Measurements from ENCODE around the genes DRAXIN, C1orf167 and HNRNPCL2.

DNA sequence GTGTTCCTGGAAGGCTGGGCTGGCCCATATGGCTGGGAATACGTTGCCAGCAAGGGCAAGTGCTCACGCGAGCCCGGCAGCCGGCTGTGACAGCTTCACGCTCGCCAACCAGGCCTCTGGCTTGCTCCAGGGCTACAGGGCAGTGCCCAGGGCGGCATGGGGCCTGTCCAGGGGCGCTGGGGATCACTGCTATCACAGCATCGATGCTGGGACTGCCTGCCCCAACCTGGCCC is 40.2 kb downstream of the CASZ1 start:
- RRBS, result 50% methylated on average over 4 of the region's 10 CpGs

DNA sequence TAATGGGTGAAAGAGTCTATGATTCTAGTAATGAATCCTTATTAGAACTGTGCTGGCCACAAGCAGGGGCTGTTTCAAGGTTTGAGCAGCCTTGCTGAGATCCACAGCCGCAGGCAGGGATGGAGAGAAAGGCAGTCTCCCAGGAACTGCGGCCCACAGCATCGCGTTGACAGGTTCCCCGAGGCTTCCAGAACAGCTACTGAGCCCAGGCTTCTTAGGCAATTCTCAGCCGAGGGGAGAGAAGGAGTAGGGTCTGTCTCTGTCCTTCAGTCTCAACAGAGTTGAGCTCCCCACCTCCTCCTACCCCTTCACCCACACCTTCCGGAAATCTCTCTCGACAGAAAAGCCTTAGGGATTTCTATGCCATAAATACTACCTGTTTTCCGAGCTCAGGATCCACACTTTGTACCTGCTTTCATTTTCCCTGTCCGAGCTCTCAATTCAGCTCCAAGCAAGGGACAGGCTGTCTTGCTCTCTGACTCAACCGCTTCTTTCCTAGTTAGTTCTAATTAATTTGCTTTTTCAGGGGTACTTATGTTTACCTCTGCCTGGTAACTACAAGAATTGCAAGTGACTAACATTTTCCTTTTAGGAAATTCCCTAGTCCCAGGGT is 6.7 kb upstream of the CASZ1 start:
- RRBS, result no CpG with 5 or more reads among the region's 11 CpGs

DNA sequence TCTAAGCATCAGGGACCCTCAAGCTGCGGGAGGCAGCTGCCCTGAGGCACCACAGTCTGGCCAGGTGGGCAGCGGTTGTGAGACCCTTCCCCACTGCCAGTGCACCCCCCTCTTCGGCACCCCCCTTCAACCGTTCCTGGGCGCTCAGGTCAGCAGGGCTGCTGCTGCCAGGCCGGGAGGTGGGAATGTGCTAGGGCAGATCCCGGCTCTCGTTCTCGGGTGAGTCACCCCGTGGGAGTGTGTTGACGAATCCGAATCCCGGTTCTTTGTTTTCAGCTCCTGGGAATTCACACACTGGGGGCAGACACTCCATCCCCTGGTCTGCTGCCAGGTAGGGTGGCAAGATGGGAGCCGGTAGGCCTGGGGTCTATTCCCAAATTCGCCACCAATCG is 28.4 kb upstream of the CASZ1 start:
- RRBS, result 37% methylated on average over 8 of the region's 16 CpGs

- RRBS, result no CpG with 5 or more reads among the region's 8 CpGs
Measured at GRCh38 chr1:11314922-11315405, 42.0 kb downstream of the UBIAD1 start.

DNA sequence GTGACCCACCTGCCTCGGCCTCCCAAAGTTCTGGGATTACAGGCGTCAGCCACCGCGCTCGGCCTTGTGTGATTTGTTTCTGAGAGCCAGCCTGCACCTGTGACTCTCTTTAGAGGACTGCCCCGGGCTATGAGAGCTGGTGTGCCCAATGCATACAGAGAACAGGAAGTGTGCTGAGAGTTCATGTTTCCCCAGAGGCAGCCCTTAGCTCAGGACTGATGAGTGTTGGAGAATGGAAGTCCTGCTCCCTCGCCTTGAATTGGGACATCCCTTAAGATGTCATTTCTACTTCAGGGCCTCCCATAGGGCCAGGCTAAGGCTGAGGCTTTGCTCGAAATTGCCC is 79.8 kb downstream of the UBIAD1 start:
- RRBS, result no CpG with 5 or more reads among the region's 8 CpGs

GRCh38 chr1:11691174-11692356 is at the start of gene DRAXIN:
Gene DRAXIN, plus strand, starts transcription at chr1:11691710.
- RRBS, result 3% methylated on average over 43 of the region's 128 CpGs

GRCh38 chr1:11761834-11762459 is at the start of gene C1orf167:
Gene C1orf167, plus strand, starts transcription at chr1:11762193.
- RRBS, result 12% methylated on average over 5 of the region's 36 CpGs

DNA sequence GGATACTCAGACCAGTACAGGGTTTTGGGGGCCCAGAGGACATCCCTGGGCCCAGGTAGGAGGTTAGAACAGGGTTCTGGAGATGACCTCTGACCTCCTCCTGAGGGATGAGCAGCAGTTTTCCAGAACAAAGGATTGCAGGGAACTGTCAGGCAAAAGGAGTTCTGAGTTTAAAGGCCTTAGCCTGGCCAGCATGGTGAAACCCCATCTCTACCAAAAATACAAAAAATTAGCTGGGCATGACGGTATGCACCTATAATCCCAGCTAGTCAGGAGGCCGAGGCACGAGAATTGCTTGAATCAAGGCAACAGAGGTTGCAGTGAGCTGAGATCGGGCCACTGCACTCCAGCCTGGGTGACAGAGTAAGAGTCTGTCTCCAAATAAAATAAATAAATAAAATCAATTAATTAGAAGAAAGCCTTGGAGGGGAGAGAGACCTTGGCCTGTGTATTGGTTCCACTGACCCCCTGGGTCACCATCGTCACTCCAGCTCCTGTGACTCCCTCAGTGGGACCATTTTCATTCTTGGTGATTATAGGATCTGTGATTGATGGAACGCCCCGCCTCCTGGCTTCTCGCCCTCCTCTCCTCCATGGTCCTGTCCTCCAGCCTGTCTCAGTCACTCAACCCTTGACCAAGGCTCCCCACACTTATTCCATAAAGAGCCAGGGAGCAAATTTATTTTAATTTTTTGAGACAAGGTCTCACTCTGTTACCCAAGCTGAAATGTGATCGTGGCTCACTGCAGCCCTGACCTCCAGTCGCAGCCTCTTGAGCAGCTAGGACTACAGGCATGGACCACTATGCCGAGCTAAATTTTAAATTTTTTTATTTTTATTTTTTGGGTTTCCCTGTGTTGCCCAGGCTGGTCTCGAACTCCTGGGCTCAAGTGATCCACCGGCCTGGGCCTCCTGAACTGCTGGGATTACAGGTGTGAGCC is 20.0 kb upstream of the VPS13D start:
- RRBS, result no CpG with 5 or more reads among the region's 13 CpGs

- RRBS, result no CpG with 5 or more reads among the region's 2 CpGs
Measured at GRCh38 chr1:12422685-12423064, 192.8 kb downstream of the VPS13D start.

GRCh38 chr1:12457956-12458931 is 159.8 kb downstream of the DHRS3 start:
- RRBS, result no CpG with 5 or more reads among the region's 6 CpGs

DNA sequence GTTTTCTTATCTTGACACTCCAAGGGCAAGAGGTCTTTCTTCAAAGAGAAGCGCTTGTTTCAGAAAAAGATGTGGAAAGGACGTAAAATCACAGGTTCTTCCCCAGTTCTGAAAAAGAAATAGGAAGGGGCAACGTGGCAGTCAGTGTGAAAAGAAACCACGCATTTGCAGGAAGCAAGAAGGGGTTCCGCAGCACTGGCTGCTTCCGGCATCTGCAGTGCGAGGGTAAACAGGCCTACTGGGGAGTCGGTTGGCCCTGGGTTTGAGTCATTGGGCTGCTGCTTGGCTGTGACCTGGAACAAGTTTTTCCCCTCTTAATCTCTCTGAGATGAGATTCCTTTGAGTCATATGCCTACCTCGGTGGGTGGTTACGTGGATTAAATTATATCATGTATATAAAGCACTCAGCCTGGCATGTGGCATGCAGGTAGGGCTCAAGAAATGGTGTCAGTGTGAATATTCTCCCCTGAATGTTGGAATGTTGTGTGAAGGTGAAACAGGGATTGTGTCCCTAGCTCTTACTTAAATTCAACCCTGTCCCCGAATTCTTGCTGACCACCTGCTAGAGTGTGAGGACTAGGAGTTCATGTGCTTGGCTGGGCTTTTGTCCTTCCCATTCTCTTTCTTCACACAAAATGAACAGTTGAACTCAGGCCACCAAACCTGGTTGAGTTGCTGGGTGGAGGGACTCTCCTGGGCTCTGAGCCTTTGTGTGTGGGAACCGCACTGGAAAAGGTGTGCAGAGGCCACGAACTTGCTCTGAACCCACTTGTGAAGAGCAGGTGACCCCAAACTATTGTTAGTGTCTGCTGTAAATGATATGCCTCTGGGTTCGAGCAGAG is 144.6 kb downstream of the DHRS3 start:
- RRBS, result no CpG with 5 or more reads among the region's 14 CpGs

DNA sequence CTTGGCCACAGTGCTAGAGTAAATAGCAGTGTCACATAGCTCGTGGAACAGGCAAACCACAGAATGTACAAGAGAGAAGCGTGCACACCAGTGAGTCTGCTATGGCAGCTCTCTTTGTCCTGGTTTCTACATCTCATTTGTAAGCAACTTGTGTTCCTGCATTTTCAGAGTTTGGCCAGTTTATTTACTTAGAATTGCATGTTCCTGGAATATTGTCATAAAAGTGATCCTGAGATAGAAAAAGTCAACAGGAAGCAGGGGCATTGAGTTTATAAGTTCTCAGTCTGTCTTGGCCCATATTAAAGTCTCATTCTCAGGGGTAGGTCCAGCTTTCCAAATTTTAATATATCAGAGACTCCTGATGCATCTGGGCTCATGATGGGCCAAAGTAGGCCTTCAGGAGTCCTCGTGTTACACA is 142.0 kb downstream of the DHRS3 start:
- RRBS, result no CpG with 5 or more reads among the region's 3 CpGs

- RRBS, result no CpG with 5 or more reads among the region's 17 CpGs
Measured at GRCh38 chr1:12501774-12502595, 116.0 kb downstream of the DHRS3 start.

GRCh38 chr1:12509555-12510189 is 108.3 kb downstream of the DHRS3 start:
- RRBS, result no CpG with 5 or more reads among the region's 7 CpGs

- RRBS, result 6% methylated on average over 18 of the region's 41 CpGs
Measured at GRCh38 chr1:12539977-12540992, 77.7 kb downstream of the DHRS3 start.

DNA sequence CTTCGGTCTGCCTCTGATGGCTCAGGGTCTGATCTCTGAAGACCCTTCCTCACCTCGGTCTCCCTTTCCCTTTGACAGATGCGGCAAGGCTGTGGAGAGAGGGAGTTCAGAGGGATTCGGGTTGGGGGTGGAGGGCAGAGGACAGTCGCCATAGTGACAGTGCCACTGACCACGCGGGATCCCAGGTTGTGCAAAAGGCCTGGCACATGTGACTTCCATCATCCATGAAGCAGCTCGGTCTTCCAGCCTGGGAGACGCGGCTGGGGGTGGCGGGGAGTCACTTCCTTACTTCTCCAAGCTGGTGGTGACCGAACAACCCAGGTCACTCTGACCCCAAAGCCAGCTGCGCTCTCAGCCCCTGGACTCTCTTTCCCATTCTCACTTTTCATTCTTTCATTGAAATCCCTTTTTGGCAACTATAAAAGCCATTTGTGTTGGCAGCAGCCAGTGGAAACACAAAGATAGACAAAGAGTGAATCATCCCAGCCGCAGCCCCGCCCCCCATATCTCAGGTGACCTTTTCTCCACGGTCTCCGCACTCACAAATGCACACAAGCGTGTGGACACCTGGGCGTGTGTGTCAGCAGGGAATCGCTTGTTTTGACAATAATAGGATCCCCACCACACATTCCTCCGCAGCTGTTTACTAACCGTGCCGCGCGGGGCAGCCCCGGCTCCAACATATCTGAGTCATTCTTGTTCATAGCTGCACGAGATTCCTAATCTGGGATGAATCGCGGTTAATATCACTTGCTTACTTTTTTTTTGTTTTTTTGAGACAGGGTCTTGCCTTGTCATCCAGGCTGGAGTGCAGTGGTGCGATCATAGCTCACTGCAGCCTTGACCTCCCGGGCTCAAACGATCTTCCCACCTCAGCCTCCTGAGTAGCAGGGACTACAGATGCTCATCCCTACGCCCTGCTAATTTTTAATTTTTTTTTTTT is 68.3 kb downstream of the DHRS3 start:
- RRBS, result no CpG with 5 or more reads among the region's 33 CpGs

GRCh38 chr1:12596439-12597101 is 21.4 kb downstream of the DHRS3 start:
- RRBS, result no CpG with 5 or more reads among the region's 16 CpGs

DNA sequence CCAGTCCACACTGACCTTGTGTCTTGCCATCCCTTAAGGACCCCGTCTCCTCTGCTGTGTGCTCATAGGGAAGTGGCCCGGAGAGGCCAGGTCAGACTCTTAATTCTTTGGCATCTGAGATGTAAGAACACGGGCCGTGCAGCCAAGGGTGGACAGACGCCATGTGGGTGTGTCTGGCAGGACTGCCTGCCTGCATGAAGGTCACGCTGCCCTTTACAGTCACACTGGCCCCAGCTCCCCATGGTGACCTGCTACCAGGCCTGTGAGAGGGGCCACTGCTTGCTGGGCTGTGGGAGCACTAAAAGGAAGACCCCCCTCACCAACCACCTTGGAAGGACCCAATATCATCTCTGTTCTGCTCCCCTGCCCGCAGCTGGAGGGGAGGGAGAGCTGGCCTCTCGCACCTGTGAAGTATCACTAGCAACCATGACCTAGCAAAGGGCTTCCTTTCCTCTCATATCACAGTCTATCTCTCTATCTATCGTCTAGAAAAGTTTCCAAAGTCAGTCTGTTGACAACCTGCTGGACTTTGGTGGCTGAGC is 17.6 kb downstream of the DHRS3 start:
- RRBS, result no CpG with 5 or more reads among the region's 9 CpGs

DNA sequence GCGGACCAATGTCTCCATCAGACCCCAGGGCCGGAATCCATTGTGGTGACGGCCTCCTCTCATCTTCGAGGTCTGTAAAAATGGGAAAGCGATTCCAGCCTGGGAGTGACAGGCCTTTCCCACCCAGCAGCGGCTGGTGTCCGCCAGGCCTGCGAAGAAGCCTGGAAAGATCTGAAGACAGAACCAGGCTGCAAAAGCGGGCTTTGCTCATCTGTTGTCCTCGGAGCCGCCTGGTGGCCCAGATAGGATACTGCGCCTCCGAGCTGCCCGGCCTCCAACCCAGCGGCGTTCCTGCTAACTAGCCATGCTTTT is 1.8 kb upstream of the DHRS3 start:
- RRBS, result no CpG with 5 or more reads among the region's 16 CpGs

GRCh38 chr1:13116631-13117071 is at the start of gene HNRNPCL2:
Gene HNRNPCL2, minus strand, starts transcription at chr1:13116854.
- RRBS, result no CpG with 5 or more reads among the region's 9 CpGs

Measured in foreskin fibroblast (primary cell).